ENCODE measurements around the gene KCNG3.

DNA sequence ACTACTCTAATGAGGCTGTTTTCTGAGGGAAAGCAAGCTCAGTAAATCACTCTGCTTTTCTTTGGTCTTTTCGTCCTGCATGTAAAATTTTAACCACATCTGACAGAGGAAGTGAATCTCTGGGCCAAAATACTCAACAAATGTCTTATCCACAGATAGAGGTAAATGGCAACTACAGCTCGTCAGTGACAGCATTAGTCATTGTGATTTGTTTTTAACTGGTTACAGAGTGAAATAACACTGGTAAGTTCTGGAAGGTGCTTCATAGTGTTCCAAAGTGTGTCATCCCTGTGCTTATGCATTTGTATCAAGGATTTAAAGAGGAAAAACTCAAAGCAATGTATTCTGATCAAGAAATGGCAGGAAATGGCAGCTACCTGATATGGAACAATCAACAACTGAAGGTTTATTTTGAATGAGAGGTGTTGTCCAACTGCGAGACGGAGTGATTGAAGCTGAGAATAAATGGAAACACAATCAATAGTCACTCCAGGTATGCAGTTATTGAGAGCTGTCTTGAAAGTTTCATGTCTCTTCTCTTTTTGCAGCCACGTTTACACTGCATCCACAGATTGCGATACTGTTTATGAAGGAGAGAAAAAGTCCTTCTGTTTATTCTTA lies 82.8 kb upstream of the SLC8A1 start:
- RRBS, 2 experiments = no CpG with 5 or more reads among the region's 6 CpGs
CAGE:
- cytosol, long polyA minus RNA = no peak
- cytosol, long polyA plus RNA = no peak
- long polyA plus RNA = no peak
- nucleus, long polyA minus RNA = no peak
- nucleus, long polyA plus RNA = no peak

GRCh38 chr2:41894847-41895764 lies 152.7 kb upstream of the PKDCC start:
- RRBS, 2 experiments = no CpG with 5 or more reads among the region's 5 CpGs
CAGE:
- cytosol, long polyA minus RNA = no peak
- cytosol, long polyA plus RNA = no peak
- long polyA plus RNA = no peak
- nucleus, long polyA minus RNA = no peak
- nucleus, long polyA plus RNA = no peak

GRCh38 chr2:41947571-41948245 lies 100.1 kb upstream of the PKDCC start:
- RRBS, 2 experiments = no CpG with 5 or more reads among the region's 13 CpGs
CAGE:
- cytosol, long polyA minus RNA = no peak
- cytosol, long polyA plus RNA = no peak
- long polyA plus RNA = no peak
- nucleus, long polyA minus RNA = no peak
- nucleus, long polyA plus RNA = no peak

DNA sequence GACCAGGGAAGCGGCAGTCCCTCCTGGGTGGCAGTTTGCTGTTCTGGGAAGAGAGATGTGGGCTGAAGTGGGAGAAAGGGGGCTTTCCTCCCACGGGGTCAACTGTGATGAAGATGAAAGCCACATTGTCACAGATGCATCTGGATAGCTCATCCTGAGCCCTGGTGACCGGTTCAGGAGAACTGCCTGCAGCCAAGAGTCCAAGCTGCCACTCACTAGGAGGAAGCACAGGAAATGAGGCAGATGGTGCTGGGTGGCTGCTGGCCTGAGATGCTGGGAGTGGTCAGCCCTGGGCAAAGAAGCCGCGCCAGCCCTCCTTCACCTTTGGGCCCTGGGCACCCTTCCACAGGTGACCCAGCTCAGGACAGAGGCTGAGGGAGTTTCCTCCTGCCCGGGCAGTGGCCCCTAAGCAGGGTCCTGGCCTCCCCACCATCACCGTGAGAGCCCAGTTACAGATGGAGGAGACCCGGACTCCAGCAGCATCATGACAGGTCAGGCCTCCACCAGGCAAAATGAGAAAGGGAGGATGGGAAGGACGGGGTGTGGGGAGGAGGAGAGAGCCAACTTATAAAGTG lies 92.9 kb upstream of the PKDCC start:
- RRBS, 2 experiments = 33 to 37% methylated on average over 3 of the region's 9 CpGs
CAGE:
- cytosol, long polyA minus RNA = no peak
- cytosol, long polyA plus RNA = no peak
- long polyA plus RNA = no peak
- nucleus, long polyA minus RNA = no peak
- nucleus, long polyA plus RNA = no peak

DNA sequence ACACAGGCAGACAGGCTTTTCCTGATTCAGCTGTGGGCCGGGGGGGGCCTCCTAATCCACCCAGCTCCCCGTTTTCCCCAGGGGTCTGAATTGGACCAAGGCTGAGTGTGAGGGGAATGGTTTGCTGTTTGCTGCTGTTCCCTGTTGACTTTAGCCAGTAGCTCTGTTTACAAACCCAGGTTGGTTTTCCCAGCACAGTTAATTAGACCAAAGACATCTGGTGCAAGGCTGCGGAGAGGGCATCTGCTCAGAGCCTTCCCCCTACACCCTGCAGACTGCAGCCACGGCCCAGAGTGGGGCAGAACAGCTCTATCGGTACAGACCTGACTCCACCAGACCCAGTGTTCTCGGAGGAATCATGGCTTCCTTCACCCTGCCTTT lies 1.8 kb upstream of the PKDCC start:
- RRBS, 2 experiments = no CpG with 5 or more reads among the region's 6 CpGs
CAGE:
- cytosol, long polyA minus RNA = no peak
- cytosol, long polyA plus RNA = no peak
- long polyA plus RNA = no peak
- nucleus, long polyA minus RNA = no peak
- nucleus, long polyA plus RNA = no peak

GRCh38 chr2:42050589-42051364 lies 3.0 kb downstream of the PKDCC start:
- RRBS, 2 experiments = no CpG with 5 or more reads among the region's 7 CpGs
CAGE:
- cytosol, long polyA minus RNA = no peak
- cytosol, long polyA plus RNA = no peak
- long polyA plus RNA = no peak
- nucleus, long polyA minus RNA = no peak
- nucleus, long polyA plus RNA = no peak

DNA sequence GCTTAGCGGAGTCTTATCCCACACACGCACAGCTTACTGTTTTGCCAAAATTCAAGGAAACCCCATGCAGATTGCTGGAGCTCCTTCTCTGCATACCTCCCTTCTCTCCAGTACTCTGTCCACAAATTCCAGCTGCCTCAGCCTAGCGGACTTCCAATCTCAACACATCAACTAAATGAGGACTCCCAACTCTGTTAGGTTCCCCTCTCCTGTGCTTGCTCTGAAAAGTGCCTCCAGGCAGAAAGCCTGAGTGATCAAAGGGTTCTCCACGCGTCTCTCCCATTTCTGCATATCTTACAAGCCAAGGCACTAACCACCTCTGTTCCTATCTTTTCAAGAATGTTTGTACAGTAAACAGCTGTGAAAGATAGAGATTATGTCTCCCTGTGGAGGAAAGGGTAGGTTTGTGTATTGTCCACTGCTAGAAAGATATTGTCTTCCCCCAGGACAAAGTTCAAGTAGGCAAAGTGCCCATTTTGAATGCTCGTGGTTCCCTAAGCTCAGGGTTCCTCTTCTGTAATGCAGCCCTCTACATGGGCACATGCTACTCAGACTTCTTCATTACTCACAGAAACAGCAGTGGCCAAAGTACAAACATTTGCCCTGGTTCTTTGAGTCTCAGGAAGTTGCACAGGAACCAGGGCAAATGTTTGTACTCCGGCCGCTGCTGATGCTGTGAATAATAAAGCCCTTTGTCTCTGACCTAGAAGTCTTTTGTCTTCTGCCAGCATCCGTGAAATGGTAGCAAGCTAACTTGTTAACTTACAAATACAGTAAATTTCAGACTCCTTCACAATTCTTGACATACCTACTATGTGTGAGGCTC lies 44.4 kb downstream of the PKDCC start:
- RRBS, 2 experiments = no CpG with 5 or more reads among the region's 9 CpGs
CAGE:
- cytosol, long polyA minus RNA = no peak
- cytosol, long polyA plus RNA = no peak
- long polyA plus RNA = no peak
- nucleus, long polyA minus RNA = no peak
- nucleus, long polyA plus RNA = no peak

- RRBS, 2 experiments = 1 to 2% methylated on average over 51 of the region's 66 CpGs
CAGE:
- cytosol, long polyA minus RNA = start-site peak on the minus strand at chr2:42493910-42494014, 20 reads
- cytosol, long polyA plus RNA = no peak
- long polyA plus RNA = start-site peak on the plus strand at chr2:42494040-42494337, 39 and 25 reads in 2 replicates
- nucleus, long polyA minus RNA = no peak
- nucleus, long polyA plus RNA = no peak
These were observed at the start of gene KCNG3 for GRCh38 chr2:42493895-42494401. TSS of gene KCNG3 (minus strand) at chr2:42493982.

DNA sequence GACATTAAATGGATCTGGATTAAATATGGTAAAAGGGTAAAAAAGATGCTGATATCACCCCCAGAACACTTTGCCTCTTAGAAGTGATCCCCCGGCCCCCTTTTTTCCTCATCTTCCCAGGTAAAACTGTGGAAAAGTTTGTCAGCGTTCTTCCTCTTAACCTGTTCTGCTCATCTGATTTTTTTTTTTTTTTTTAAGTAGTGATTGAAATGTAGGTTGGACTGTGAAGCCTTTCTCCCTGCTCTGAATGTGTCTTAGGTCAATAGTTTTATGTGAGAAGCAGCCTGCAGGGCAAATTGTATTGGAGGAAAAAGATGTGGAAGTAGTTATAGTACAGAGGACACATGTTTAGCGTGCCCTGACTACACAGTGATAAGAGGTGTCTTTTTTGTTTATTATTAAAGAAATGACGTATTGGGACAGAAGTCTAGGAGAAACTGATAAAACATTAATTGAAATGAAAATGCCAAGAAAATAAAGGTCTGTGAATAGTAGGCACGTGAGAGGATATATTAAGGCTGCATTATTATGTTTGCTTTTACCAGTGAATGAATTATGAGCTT lies 1.4 kb downstream of the MTA3 start:
- RRBS, 2 experiments = no CpG with 5 or more reads among the region's 5 CpGs
CAGE:
- cytosol, long polyA minus RNA = no peak
- cytosol, long polyA plus RNA = no peak
- long polyA plus RNA = no peak
- nucleus, long polyA minus RNA = no peak
- nucleus, long polyA plus RNA = no peak

- RRBS, 2 experiments = 0 to under 1% methylated on average over 4 of the region's 33 CpGs
CAGE:
- cytosol, long polyA minus RNA = no peak
- cytosol, long polyA plus RNA = no peak
- long polyA plus RNA = no peak
- nucleus, long polyA minus RNA = no peak
- nucleus, long polyA plus RNA = no peak
These were observed 17.9 kb upstream of the HAAO start for GRCh38 chr2:42810346-42810629.

DNA sequence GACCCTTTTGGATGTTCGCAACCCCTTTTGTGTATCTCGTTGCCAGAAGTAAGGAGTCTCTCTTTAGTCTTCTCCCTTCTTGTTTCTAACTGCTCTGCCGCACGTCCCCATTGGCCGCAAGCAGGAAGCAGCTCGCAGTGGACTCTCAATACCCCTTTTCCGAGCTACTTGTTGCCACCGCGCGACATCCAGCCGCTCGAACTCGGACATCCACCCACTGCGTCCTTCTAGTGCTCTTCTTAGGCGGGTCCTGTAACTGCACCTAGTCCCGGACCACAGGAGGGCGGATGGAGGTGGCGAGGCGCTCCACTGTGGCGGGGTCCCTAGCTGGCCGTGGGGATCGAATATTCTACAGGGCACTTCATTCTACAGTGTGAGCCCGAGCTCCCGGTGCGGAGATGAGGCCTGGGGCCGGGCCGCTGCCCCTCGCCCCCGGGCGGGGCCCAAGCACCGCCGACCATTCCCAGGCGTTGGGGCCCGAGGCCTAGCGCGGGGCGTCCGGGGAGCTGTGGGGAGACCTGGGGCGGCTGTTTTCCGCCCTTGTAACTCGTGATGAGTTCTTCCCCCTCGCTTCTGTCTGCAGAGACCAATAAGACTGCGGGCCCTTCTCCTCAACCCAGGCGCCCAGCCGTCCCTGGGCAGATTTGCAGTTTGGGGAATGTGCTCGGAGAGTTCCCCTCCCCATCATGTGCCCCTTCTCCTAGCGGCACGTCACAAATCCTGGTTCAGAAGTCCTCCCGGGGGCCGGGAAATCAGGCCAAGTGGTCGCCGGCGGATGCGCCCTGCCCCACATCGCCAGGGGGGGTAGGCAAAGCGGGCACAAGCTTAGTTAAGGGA lies 18.5 kb upstream of the HAAO start:
- RRBS, 2 experiments = 1 to 3% methylated on average over 10 to 16 of the region's 56 CpGs
CAGE:
- cytosol, long polyA minus RNA = start-site peak on the minus strand centred at position 692 of the sequence, 94 bp wide, 30 reads
- cytosol, long polyA plus RNA = no peak
- long polyA plus RNA = no peak
- nucleus, long polyA minus RNA = no peak
- nucleus, long polyA plus RNA = no peak

DNA sequence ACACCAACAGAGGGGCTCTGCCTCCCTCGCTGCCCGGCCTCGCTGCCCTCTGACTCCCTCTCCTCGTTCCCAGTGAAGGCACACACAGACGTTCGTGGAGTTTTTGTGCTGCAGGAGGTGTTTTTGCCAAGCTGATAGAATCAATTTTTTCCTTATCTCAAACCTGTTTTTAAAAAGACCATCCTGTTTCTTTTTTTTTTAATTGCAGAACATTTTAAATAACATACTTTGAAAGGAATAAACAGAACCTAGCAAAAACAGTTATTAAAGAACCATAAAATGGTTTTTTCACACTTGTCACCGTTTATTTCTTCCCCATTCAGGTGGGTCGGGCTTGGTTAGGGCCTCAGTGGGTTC lies 71.5 kb upstream of the HAAO start:
- RRBS, 2 experiments = 65 to 75% methylated on average over 2 of the region's 8 CpGs
CAGE:
- cytosol, long polyA minus RNA = no peak
- cytosol, long polyA plus RNA = no peak
- long polyA plus RNA = no peak
- nucleus, long polyA minus RNA = no peak
- nucleus, long polyA plus RNA = no peak

DNA sequence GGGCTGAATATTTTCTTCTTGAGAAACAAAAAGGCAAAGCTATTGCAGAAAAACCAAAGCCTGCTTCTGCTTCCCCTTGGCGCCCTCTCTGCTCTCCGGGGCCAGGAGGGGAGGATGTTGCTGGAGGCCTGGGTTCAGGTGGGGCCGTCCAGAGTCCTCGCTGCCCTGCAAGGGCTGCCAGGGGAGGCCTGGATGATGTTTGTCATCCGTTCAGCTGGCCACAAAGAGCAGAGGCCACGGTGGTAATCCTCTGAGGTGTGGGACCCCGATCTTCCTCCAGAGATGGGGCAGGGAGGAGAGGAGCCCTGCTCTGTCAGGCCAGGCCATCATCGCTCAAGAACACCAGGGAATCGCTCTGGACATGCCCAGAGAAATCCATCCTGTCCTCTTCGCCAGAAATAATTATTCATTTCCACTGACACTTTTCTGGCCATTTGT lies 74.0 kb upstream of the HAAO start:
- RRBS, 2 experiments = no CpG with 5 or more reads among the region's 10 CpGs
CAGE:
- cytosol, long polyA minus RNA = no peak
- cytosol, long polyA plus RNA = no peak
- long polyA plus RNA = no peak
- nucleus, long polyA minus RNA = no peak
- nucleus, long polyA plus RNA = no peak

DNA sequence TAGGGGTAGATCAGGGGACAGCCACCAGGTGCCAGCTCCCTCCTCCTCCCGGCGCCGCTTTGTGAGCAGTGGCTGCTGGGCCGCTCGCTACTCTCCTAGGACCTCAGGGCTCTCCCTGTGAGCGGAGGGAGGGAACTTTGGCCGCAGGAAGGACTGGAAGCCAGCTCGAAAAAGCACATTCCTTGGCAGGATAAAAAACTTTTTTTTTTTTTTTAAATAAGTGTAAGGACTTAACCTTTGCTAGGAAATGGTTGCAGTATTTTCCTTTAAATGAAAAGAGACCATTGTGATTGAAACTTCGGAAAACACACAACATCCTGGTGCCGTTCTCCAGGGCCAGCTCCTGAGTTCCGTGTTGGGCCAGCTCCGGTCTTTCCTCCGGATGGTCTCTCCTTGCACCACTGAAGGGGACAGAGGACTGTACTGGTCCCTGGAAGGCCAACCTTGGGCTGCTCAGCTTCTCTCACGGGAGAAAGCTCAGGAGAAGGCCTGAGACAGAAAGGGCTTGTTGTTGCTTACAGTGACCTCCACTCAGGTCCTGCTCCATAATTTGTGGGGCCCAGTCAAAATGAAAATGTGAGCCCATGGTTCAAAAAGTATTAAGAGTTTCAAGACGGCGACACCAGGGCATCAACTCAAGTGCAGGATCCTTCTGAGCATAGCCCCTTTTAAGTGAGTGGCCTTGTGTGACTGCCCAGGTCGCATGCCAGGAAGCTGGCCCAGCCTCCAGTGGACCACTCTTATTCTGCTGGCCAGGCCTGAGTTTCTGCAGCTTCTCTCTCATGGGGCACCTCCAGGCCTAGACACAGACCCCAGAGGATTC lies 83.2 kb upstream of the HAAO start:
- RRBS, 2 experiments = 43% methylated on average over 1 of the region's 17 CpGs; no CpG with 5 or more reads in 1 of the 2 experiments
CAGE:
- cytosol, long polyA minus RNA = no peak
- cytosol, long polyA plus RNA = no peak
- long polyA plus RNA = no peak
- nucleus, long polyA minus RNA = no peak
- nucleus, long polyA plus RNA = no peak

DNA sequence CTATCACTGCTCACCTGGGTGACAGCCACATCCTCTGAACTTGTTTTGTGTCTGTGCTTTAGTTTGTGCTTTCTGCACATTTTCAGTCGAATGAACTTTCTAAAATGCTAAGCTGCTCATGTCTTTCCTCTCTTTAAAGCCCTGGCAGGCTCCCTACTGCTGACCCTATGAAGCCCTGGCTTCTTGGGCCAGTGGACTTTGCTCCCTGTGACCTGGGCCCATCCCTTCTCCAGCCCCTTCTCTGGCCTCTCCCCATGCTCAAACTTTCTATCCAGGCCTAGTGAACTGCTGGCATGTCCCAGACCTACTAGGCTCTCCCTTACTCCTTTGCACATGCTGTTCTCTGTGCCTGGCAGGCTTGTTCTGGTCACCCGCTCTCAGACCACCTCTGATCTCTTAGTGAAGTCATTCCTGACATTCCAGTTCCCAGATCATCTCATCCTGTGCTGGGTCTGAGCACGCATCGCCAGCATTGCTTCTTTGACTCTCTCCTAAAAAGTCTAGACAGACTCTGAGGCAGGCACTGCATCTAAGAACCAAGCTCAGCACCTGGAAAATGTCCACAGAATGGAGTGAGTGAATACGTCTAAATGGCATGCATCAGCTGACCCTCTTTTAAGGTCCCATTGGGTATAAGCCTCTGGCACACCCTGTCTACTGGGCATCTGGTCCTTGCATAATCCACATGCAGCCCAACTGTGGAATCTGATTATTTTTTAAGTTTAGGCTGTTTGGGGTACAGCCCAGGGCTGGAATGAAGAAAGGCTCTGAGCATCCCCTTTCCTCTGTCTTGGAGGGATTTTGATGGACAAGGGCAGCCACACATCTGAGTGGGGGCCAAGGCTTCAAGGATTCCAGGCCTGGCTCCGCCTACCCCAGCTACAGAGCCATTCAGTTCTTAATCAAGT lies 130.5 kb upstream of the HAAO start:
- RRBS, 2 experiments = no CpG with 5 or more reads among the region's 6 CpGs
CAGE:
- cytosol, long polyA minus RNA = no peak
- cytosol, long polyA plus RNA = no peak
- long polyA plus RNA = no peak
- nucleus, long polyA minus RNA = no peak
- nucleus, long polyA plus RNA = no peak

GRCh38 chr2:42924485-42925279 lies 132.3 kb upstream of the HAAO start:
- RRBS, 2 experiments = no CpG with 5 or more reads among the region's 23 CpGs
CAGE:
- cytosol, long polyA minus RNA = no peak
- cytosol, long polyA plus RNA = no peak
- long polyA plus RNA = no peak
- nucleus, long polyA minus RNA = no peak
- nucleus, long polyA plus RNA = no peak

GRCh38 chr2:42962037-42962444 lies 169.7 kb upstream of the HAAO start:
- RRBS, 2 experiments = no CpG with 5 or more reads among the region's 6 CpGs
CAGE:
- cytosol, long polyA minus RNA = no peak
- cytosol, long polyA plus RNA = no peak
- long polyA plus RNA = no peak
- nucleus, long polyA minus RNA = no peak
- nucleus, long polyA plus RNA = no peak

DNA sequence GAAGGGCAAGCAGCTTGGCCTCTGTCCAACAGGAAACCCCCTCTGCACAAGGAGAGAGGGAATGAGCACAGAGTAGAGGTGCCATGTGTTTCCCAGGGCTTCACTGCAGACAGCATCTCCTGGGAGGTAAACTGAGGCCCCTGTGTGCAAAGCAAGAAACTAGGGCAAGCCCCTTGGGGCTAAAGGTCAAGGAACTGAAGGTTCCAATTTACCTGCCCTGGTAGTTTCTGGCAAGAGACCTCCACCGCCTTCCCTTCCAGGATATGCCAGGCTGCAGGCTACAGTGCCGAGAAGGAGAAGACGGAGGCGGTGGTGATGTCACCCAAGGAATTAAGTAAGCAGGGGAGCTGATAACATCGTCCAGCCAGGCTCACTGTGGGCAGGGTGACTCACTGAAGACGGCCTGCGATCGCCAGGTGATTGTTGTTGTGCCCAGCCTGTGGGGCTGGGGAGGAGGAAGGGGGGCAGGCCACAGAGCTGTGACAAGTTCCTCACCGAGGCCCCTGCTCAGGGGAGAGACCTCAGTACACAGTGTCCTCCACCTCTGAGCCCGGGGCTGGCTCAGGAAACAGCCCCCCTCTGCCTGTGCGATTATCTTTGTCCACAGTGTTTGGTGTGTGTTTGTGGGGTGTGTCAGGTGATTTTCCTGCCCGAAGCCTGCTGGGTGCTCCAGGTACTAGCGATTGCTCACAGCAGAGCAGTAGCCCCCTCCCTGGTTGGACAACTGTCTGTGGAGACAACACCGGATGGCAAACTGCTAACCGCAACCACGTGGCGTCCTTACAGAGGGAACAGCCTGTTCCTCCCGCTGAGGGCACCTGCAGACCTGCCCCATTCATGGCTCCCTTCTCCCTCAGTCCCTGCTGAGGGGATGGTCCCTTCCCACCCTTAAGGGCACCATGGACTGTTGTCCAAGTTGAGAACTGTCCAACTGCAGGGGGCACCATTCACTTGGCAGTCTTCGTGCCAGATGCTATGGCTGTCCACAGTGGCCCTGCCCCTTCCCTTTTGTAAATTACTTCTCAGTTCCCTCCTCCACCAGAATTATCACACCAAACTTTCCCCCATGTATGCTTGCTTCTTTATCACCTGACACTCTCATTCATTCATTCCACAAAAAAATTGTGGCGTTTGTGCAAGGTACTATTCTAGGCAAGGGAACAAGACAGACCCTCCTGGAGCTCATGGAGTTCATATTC lies 95.2 kb downstream of the ZFP36L2 start:
- RRBS, 2 experiments = no CpG with 5 or more reads among the region's 20 CpGs
CAGE:
- cytosol, long polyA minus RNA = no peak
- cytosol, long polyA plus RNA = no peak
- long polyA plus RNA = no peak
- nucleus, long polyA minus RNA = no peak
- nucleus, long polyA plus RNA = no peak

- RRBS, 2 experiments = no CpG with 5 or more reads among the region's 9 CpGs
CAGE:
- cytosol, long polyA minus RNA = no peak
- cytosol, long polyA plus RNA = no peak
- long polyA plus RNA = no peak
- nucleus, long polyA minus RNA = no peak
- nucleus, long polyA plus RNA = no peak
These were observed 58.1 kb downstream of the ZFP36L2 start for GRCh38 chr2:43168233-43168715.

DNA sequence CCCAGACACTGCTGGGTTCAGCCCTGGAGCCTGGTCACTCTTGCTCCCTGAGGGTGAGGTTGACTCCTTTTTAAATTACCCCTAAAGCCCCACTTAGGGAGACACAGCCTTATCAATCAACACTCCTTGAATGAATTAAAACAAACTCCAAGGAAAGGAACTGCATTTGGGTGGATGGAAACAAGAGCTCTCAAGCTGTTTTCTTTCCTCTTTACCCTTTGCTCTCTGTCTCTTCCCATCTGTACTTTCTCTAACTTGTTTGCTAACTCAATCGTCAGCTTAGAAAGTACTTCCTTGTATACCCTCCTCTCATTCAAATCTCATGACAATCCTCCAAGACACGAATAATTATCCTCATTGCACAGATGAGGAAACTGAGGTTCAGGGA lies 32.8 kb downstream of the ZFP36L2 start:
- RRBS, 2 experiments = no CpG with 5 or more reads among the region's 2 CpGs
CAGE:
- cytosol, long polyA minus RNA = no peak
- cytosol, long polyA plus RNA = no peak
- long polyA plus RNA = no peak
- nucleus, long polyA minus RNA = no peak
- nucleus, long polyA plus RNA = no peak